CMK (cell line): ENCODE measurements around the gene PLEKHH1.

DNA sequence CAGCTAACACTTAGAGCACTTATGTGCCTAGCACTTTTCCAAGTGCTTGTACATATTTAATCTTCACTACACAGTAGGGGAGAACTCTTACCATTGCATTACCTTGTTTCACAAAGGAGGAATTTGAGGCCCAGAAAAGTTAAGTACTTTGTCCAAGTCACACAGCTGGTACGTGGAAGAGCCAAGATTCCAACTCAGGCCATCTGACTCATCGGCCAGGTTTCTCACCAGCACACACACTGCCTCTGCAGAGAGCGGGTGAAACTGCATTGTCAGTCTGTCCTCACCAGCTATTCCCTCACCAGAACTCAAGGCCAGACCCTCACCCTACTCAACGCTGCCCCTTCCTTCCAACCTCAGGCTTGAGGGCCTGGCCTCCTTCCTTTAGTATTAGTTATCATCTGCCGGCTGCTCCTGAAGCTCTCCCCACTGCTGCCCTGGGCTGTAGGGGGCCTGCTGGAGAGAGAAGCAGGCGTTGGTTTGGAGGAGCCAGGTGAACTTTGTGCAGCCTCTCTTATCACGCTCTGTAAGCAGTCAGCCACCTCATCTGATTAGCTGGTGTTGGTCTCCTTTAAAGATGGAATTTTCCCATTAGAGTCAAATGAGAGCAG is 16.5 kb upstream of the PLEK2 start:
- RRBS: no CpG with 5 or more reads among the region's 7 CpGs

DNA sequence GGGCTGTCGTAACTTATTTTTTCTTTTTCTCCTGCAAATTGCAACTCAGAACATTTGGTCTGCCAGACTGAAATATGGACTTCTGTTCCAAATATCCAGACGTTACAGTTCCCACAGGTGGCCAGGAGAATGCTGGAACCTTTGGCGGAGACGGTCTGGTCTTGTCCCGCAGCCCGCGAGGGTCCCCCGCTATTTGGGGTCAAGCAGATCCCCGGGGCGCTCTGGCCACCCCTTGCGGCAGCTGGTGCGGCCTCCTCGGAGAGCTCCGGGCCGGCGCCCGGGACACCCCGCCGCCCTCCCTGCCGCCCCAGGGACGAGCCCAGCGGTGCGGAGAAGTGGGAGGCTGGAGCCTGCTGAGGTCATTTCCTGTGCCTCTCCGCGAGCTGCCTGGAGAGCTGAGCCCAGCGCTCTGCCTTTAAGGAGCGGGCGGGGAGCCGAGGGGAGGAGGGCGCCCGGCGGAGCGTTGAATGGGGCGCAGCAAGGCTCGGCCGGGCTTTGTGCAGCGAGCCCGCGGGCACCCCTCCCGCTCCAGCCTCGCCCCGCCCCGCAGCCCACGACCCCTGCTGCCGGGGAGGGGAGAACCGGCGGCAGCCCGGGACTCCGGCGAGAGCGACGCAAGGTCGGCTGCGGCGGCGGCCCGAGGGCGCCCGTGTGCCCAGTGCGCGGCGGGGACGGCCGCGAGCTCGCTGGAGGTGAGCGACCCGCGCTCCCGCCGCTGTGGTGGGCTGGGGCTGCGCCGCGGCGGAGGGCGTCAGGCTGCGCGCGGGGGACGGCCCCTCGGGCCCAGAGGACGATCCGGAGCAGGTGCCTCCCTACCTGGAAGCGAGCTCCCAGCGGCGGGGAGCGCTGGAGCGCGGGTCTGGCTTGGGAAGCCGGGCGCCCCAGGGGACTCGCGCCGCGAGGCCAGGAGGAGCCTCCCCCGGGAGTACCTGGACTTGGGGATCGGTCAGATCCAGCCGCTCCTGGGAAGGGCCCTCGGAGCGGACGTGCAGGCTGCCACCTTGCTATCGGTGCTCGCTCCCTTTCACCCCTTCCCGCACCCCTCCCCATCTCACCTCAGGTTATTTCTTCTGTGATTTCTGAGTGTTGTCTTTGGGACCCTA is at the start of gene PLEKHH1:
Gene PLEKHH1 (plus strand): TSS at position 584 of the 1,103 bp plus-strand sequence.
- RRBS: 41% methylated on average over 27 of the region's 104 CpGs

GRCh38 chr14:67722237-67722822 is 20.6 kb downstream of the RDH12 start:
- RRBS: no CpG with 5 or more reads among the region's 5 CpGs

- RRBS: 92% methylated on average over 6 of the region's 25 CpGs
These were observed 27.4 kb downstream of the RDH12 start for GRCh38 chr14:67728727-67729820.

GRCh38 chr14:67820449-67821268 is 1.1 kb downstream of the RAD51B start:
- RRBS: no CpG with 5 or more reads among the region's 16 CpGs

DNA sequence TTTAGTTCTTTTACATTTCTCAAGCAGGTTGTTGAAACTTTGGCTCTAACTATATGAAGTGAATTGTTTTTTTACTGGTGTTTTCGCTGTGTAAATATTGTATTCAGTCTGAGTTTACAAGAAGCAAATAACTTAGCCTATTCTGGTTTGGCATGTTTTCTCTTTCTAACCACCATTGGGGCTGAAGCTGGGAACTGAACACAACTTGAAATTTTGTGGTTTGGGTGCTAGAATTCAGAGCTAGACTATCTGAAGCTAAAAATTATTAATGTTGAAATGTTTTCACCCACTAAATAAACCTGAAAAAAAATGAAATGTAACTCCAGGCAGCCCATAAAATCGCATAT is 37.2 kb downstream of the RAD51B start:
- RRBS: no CpG with 5 or more reads among the region's 2 CpGs

DNA sequence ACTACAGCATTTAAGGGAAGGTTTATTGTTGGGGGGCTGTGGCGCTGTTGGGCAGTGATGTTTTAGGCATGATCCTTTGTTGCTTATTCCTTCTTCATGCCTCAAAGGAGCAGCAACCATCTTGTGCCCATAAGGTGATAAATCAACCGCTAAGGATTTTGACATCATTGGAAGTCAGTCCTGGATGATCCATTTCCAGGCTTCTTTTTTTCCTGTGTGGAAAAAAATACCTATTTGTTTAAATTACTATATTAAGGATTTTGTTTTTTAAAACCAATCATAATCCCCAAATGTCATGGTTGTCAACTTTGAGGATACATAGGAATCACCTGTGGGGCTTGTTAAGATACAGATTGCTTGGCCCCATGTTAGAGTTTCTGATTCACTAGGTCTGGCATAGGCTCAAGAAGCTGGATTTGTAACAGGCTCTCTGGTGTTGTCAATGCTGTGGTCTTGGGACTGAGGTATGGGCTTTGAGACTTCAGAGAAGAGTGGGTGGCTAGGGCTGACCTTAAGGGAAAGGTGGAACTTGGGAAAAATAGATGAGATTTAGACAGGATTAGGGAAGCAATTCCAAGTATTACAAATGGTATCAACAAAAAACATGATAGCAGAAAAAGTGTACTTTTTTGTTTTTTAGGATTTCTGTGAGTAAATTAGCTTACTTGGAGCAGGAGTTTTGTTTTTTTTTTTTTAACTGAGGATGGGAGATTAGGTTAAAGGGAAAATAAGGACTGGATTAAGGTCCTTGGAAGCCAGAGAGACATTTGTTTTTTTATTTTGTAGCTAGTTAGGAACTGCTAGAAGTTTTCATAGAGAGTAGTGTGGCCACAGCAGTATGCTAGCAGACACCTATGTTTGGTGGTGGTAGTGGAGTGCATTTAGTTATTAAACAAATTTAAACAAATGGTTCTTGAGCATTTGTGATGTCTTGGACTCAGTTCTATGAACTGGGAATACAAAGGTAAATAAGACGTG is 88.5 kb downstream of the RAD51B start:
- RRBS: no CpG with 5 or more reads among the region's 3 CpGs

DNA sequence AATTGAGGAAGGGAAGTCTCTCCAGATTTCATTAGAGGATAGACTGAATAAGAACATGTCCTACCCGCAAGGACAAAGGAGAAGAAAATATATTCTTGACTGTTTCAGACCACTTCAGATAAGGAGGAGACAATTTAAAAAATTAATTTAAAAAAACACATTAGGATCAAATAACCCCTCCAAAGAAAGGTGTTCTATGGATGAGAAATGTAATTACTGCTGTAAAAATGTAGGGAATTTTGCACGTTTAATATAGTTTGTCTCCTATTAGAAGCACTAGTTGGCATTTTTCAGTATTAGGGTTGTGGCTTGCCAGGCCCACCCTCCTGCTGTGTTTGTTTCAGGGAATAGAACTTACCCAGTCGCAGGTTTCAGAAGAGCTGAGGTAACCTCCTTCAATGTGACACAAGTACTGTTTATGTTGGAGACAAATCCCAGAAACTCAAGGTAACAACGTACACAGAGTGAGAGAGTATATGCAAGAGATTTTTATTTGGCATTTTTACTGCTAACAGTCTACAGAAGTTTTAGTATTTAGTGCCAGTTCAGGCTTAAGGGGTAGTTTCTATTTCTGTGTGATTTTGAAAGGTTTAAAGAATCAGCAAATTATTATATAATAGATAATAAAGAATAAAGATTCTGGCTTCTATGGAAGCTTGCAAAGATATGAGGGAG is 284.2 kb downstream of the RAD51B start:
- RRBS: no CpG with 5 or more reads among the region's 4 CpGs

GRCh38 chr14:68246306-68247020 is 426.9 kb downstream of the RAD51B start:
- RRBS: no CpG with 5 or more reads among the region's 4 CpGs

DNA sequence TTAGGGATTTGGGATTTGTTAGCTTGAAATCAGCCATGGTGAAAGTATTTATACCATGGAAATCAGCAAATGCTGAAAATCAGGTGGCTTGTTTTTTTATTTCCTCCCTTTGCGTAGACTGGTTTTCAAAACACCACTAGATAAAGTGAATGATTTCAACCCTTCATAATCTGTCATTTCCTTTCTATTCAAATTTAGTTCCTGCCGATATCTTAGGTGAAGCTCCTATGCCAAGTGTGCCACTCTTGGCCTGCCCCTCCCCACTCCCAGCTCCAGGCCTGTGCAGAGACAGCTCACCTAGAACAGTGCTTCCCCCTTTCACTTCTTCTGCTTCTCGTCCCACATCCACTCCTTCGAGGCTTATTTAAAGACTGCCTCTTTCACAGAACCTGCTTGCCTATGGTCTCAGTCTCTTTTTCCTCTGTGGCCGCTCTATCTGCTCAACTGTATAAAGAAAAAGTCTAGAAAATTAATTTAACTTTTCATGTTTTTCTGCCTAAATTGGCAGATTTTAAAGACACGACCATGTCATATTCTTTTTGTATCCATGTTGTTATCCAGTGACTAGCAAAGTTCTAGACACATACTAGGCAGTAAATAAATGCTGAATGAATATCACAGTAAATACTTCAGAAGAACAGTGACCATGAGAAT is 473.9 kb downstream of the RAD51B start:
- RRBS: no CpG with 5 or more reads among the region's 6 CpGs

DNA sequence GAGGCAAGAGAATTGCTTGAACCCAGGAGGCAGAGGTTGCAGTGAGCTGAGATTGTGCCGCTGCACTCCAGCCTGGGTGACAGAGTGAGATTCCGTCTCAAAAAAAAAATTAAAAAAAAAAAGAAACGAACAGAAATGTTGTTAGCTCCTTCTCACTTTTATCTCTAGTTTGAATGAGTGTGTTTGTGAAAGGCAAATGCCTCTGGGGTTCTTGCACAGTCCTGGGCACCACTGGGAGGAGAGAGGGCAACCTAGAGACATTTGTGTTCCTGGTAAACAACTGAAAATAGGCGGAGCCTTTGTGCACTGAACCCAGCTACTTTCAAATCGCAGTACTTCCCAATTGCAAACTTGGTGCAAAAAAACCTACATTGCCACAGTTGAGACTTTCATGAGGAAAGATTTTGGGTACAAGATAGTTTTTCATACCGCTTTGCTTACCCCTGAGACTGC is 430.1 kb downstream of the ZFP36L1 start:
- RRBS: no CpG with 5 or more reads among the region's 6 CpGs

- RRBS: no CpG with 5 or more reads among the region's 12 CpGs
These were observed 285.9 kb downstream of the ZFP36L1 start for GRCh38 chr14:68506688-68507719.

GRCh38 chr14:68512246-68512956 is 280.5 kb downstream of the ZFP36L1 start:
- RRBS: no CpG with 5 or more reads among the region's 5 CpGs

- RRBS: no CpG with 5 or more reads among the region's 5 CpGs
These were observed 272.1 kb downstream of the ZFP36L1 start for GRCh38 chr14:68520535-68521312.

GRCh38 chr14:68569831-68570497 is 222.9 kb downstream of the ZFP36L1 start:
- RRBS: no CpG with 5 or more reads among the region's 5 CpGs

DNA sequence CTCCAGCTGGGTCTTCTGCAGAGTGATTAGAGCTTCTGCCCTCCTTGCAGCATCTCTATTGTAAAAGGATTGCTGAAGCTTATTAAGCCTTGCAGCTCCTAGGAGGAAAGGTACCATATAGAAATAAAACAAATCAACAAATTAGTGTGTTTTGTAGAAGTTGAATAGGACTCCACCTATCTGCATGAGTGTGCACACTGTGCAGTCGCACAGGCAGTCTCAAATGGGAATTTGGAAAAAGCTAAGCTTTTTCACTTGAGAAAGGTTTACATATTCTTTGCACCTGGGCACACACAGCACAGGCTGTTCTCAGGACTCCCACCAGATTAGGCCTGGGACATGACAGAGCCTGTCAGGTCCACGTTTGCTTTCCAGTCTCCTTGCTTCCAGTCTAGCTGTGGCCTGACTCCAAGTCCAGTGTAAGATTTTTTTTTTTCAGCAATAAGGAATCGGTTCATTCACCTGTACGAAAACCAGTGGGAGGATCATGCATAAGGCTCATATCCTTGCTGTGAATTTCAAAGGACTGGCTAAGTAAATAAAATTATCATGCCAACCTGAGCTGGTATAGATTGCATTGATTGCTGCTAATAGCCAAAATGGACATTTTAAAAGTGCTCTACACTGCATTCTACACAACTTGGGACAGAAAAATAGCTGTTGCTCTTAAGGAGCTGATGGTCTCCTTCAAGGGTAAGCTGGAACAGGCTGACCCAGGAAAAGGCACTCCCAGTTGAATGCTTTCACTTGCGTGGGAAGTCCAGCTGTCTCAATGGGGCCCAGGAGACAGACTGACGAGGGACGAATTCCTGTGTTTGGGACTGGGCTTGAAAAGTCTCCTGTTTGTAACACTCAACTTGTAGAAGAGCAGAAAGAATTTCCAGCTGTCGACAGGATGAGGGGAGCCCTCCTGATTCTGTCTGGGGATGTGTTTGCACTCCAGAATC is 181.1 kb downstream of the ZFP36L1 start:
- RRBS: no CpG with 5 or more reads among the region's 8 CpGs

- RRBS: no CpG with 5 or more reads among the region's 4 CpGs
These were observed 171.4 kb downstream of the ZFP36L1 start for GRCh38 chr14:68621380-68621950.

GRCh38 chr14:68626884-68627770 is 165.7 kb downstream of the ZFP36L1 start:
- RRBS: no CpG with 5 or more reads among the region's 7 CpGs

- RRBS: no CpG with 5 or more reads among the region's 12 CpGs
These were observed 161.1 kb downstream of the ZFP36L1 start for GRCh38 chr14:68631620-68632233.

DNA sequence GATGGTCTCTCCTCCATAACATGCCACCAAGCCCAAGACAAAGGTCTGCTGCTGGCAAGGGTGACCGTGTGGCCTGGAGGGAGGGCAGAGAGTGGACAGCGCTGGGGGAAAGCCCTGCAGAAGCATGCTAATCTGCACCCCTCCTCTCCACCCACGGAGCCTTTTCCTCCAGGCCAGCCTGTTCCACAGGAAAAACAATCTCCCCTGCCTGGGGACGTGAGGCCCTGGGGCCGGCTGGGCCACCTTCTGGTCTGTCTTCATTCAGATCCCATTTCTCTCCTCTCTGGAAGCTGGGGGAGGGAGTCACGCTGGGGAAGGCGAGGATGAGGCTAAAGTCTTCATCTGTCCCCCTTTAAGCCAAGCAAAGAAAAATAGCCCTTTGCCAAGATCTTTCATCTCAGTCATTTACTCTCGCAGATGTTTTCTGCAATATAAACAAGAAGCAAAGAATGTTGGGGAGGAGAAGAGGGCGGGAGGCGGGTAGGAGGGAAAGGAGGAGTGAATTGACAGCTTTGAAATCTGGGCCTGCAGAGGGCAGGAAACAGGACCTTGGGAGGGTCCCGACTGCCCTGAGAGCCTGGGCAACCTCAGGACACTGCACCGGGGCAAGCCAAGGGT is 133.8 kb downstream of the ZFP36L1 start:
- RRBS: no CpG with 5 or more reads among the region's 12 CpGs